Caco-2 (cell line): ENCODE measurements around the genes HERC6 and HERC3.

GRCh38 chr4:88195867-88196356, 37.5 kb upstream of the ABCG2 start:
- PRO-cap, result bidirectional peak, plus-strand start at chr4:88196163, minus-strand start at chr4:88196060
- RRBS, result no CpG with 5 or more reads among the region's 6 CpGs

DNA sequence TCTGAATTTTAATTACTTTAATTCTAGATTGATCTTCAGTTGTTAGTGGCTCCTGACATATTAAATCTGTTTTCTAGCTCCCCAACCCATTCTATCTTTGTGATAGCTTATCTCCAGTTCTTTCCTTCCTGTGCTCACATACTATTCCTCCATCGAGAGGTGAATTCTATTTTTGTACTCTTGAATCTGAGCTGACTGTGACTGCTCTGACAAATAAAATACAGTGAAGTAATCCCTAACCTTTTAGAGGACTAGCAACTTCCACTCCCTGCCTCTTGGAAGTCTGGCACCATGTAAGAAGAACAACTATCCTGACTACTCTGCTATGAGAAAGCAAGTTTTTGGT, 13.3 kb upstream of the PPM1K start:
- PRO-cap, result no peak
- RRBS, result no CpG with 5 or more reads among the region's 1 CpG

DNA sequence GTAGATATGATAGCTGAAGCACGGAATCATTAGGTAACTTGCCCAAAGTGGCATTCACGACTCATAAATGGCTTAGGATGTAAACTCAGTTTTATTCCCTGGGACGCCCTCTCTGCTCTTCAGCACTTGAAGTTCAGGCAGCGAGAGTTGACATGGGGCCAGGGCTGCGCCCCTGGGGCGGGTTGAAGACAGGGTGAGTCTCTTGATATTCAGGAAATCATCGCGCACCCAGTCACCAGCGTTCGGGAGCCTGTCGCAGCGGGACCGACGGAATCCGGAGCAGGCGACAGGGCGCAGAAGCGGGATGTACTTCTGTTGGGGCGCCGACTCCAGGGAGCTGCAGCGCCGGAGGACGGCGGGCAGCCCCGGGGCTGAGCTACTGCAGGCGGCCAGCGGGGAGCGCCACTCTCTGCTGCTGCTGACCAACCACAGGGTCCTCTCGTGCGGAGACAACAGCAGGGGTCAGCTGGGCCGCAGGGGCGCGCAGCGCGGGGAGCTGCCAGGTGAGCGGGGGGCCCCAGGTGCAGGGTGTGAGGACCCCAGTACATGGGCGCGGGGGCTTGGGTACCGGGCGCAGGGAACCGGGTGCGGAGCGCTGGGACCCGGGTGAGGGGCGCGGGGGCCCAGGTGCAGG, at the start of gene HERC6:
TSS of gene HERC6 (plus strand) at position 235 of the 634 bp plus-strand sequence.
- PRO-cap, result unidirectional peak, plus-strand start at position 235 of the sequence; bidirectional peak, plus-strand start at position 431 of the sequence, minus-strand start at position 339 of the sequence
- RRBS, result 7% methylated on average over 8 of the region's 46 CpGs

GRCh38 chr4:88522571-88523412, 784 bp downstream of the PIGY start:
- PRO-cap, result bidirectional peak, plus-strand start at chr4:88523491, minus-strand start at chr4:88523376
- RRBS, result 2% methylated on average over 11 of the region's 40 CpGs

GRCh38 chr4:88592221-88592802, at the start of gene HERC3:
Gene HERC3 (plus strand): TSS chr4:88592480.
- PRO-cap, result bidirectional peak, plus-strand start at chr4:88592483, minus-strand start at chr4:88592308; unidirectional peak, plus-strand start at chr4:88592659
- RRBS, result 4% methylated on average over 29 of the region's 67 CpGs

DNA sequence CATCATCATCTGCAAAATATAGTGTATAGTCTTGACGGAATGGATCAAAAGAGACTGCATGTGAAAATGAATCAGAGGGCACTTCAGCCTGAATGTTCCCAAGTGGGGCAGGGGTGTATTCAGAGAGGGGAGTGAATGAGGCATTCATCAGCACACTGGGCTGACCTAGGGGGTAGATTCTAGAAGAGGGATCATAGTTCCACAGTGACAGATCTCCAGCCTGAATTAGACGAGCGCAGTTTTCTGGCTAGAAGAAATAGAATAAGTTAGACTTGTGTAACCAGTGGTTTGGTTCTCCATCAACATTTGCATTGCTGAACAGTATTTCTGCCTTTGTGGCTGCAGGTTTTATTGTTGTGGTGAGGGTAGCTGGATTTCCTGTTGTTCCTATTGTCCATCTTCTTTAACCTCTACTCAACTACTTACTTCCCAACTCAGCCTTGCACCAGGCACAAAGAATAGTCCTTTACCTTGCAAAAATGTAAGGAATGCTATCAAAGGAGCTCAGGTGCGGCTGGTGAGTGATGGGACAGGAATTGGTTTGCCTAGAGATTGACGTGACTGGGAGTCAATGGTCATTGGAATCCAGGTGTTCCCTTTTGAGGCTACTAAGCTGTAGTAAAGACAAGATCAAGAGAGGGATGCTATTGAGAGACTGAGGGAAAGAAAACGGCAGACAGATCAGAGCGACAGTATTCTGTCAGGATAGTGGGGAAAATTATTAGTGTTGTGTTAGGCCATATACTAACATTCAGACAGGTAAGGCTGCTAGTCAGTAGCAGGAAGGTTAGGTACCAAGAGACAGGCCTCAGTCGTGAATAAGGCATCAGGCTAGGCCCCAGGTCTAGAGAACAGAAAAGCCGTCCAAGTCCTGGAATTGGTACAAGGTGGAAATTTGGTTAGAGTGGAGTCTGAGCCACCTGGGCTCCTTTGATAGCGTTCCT, 50.8 kb downstream of the NAP1L5 start:
- PRO-cap, result no peak
- RRBS, result no CpG with 5 or more reads among the region's 10 CpGs

GRCh38 chr4:88773572-88774576, 76.2 kb upstream of the NAP1L5 start:
- PRO-cap, result no peak
- RRBS, result no CpG with 5 or more reads among the region's 2 CpGs

DNA sequence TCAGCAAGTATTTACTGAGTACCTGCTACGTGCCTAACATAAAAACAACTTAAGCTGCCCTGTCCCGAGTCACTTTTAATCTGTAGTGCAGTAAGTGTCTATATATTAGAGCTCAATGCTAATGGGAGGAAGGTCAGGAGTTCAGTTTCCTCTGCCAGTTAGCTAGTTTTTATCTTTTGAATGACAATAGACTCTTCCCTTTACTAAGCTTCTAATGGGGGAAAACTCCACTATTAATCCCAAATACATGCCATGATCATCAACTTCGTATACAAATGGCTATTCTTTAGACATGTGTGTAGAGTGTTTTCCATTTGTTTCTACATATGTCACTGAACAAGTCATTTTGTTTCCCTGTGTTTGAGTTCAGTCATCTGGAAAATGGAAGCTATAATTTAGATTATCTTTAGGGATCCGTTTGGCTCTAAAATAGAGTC, 118.8 kb upstream of the NAP1L5 start:
- PRO-cap, result no peak
- RRBS, result no CpG with 5 or more reads among the region's 4 CpGs

GRCh38 chr4:89112012-89112796, 871 bp downstream of the TIGD2 start:
- PRO-cap, result bidirectional peak, plus-strand start at chr4:89112504, minus-strand start at chr4:89112382
- RRBS, result no CpG with 5 or more reads among the region's 12 CpGs

DNA sequence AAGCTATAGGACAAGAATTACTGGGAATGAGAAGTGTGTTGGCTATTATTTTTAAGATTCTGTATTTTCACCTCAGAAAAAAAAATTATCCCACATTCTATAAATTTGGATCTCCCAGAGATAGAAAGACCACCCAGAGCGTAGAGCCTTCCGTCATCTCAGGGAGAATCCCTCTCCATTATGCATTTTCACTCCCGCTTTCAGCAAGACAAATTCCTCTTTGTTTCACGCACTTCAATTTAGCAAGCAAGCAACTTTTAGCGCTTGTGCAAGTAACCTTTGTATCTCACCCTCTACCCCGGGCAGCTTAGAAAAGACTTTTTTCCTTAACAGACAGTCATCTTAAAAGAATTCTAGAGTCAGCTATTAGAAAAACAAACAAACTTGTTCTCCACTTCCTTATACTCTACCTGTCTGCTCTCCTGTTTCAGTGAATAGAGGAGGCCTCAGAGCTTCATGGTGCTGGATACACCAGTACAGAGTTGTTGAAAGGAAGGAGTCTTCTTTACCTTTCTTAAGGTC, 12.0 kb downstream of the TIGD2 start:
- PRO-cap, result bidirectional peak, plus-strand start at position 430 of the sequence, minus-strand start at position 182 of the sequence
- RRBS, result no CpG with 5 or more reads among the region's 6 CpGs

GRCh38 chr4:89247864-89248440, 59.6 kb downstream of the GPRIN3 start:
- PRO-cap, result no peak
- RRBS, result no CpG with 5 or more reads among the region's 14 CpGs

DNA sequence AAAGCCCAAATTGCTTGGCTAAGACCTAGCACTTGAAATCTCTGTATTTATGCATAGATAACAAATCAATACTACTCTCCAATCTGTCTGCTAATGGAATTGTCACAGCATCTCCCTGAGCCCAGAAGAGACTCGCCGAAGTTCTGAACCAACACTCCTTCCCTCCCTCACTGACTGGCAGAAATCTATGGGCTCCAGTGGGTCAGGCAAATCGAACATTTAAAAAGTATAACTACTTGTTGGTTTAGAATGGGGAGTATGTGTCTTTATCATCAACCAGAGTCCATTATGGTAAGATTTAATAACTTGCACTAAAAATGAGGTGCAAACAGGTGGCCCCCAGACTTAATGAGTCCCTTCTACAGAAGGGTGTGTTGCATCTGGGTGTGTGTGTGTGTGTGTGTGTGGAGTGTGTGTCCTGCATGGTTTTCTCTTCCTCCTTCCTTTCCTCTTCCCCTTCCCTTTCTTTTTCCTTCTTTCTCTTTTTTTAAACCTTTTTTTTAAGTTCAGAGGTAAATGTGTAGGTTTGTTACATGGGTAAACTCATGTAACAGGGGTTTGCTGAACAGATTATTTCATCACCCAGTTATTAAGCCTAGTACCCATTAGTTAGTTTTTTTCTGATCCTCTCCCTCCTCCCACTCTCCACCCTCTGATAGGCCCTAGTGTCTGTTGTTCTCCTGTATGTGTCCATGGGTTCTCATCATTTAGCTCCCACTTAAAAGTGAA, 53.7 kb downstream of the GPRIN3 start:
- PRO-cap, result no peak
- RRBS, result no CpG with 5 or more reads among the region's 3 CpGs

- PRO-cap, result no peak
These were observed 39.2 kb downstream of the GPRIN3 start for GRCh38 chr4:89268433-89268739.

DNA sequence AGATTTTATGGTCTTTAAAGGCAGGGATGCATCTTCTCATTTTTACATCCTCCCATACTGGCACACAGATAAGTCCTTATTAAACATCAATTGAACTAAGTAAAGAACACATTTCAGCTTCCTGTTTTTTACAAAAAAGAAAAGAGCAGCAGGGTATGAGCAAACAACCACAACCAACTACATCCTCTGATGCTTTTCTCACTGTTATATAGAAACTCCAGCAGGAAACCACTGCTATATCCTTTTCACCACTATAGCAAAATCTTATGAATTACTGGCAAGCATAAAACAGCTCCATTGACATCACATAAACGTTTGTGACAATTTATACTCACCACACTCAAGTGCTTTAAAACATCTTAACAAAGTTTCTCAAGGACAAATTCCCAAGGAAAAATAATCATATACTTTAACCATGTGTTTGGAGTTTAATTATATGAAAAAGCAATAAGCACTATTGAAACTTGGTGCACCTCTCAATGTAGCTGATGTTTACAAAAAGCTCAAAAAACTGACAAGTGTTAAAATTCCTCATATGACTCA, 13.0 kb downstream of the GPRIN3 start:
- PRO-cap, result no peak
- RRBS, result no CpG with 5 or more reads among the region's 1 CpG

DNA sequence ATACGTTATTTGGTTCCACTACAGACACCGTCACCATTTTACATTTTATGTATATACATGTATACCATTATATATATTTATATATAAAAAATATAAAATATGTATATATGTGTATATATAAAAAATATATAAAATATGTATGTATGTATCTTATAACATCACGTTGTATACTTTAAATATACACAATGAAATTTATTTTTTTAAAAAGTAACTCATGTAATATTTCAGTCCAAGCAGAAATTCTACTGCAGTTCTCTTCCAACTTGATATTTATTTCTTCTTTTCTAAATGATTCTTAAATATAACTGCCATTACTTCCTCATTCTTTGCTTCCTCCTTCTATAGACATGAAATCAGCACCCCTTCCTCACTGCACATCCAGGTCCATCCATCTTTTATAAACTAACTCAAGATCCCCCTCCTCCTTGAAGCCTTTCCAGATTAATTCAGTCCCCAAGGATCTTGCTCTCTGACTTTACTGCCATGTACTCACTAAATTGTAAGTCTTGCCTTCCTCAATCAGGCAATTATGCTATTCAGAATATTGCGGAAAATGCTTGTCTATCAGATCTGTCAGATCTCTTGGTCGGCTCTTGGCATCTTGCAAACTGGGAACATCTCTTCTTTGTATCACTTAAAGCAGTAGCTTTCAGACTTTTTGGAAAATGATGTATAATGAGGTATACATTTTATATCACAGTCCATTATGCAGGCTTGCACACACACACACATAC, 3.7 kb downstream of the GPRIN3 start:
- PRO-cap, result no peak
- RRBS, result no CpG with 5 or more reads among the region's 5 CpGs

GRCh38 chr4:90645895-90646356, 518.7 kb downstream of the CCSER1 start:
- PRO-cap, result no peak
- RRBS, result no CpG with 5 or more reads among the region's 3 CpGs

DNA sequence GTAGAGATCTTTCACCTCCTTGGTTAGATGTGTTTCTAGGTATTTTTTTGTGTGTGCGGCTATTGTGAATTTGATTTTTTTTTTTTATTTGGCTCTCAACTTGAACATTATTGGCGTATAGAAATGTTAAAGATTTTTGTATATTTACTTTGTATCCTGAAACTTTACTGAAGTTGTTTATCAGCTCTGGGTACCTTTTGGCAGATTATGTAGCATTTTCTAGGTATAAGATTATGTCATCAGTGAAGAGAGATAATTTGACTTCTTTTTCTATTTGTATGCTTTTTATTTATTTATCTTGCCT, 1015.9 kb downstream of the CCSER1 start:
- PRO-cap, result no peak
- RRBS, result no CpG with 5 or more reads among the region's 2 CpGs

DNA sequence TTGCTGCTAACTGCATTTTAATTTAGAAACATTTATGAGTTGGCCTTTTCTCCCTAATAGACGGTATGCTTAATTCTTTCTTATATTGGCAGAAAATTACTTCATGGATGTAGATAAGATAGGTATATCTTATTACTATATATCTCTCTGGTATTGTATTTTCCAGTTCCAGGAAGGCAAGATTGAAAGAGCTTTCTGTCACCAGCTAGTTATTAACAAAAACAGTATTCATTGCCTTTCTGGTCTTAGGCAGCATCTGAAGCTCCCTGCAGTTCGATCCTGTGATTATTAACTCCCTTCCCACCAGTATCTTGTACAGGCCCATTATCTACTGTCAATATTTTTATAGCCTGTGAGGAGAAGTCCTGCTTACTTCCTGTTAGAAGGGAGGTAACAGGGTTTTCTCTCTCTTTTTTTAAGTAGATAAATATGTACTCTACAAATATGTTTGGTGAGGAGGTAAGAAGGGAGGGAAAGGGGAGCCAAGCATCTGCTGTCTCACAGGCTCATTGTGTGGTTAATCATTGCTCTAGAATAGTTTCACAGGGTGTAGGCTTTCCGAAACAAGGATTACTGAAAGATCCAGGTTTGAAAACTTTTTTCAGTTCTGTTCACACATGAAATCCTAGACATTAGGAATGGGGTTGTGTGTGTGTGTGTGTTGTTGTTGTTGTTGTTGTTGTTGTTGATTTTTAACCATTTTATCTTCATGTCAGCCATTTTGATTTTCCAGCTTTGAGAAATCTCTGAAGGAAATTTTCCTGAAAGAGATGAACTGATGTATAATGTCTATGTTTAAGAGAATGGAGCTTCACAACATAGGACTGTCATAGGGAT, 14.1 kb downstream of the ATOH1 start:
- PRO-cap, result no peak
- RRBS, result no CpG with 5 or more reads among the region's 3 CpGs

DNA sequence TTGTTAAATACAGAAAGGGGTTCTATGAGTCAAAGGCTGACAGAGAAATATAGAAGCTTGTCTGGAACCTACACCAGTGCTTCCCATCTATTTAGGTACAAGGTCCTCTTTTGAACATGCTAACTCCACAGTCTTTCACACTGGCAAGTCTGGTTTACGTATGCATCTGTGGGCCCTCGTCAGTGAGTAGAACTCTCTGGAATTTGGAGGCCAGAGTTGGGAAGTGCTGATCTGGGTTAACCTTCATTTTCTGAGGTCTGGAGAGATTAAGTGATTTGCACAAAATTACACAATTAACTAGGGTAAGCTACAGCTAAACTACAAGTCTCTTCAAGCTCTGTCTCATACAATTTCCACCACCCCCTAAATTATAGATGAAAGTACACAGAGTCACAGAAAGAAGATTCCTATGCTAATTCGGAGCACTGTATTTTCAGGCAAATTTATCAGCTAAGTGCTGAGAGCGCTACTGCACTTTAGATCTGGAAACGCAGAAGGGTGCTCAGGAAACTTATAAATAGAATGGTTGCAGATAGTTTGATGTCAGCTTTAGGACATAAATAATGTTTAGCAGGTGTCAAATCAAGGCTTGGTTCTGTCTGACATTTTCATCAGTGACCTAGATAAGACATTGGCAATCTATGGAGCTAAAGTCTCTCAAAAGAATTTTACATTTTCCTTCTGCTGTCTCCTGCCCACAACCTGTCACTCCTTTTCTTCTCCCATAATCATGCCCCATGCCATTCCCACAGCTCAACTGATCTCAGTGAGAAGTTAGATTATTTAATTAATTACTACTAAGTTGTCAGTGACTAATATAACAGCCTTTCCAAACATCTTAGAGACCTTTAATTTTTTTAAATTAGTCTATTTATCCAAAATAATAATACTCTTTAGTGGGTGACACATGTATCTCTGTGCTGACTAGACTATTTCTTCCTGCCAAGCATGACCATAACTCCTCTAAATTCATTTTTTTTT, 42.9 kb upstream of the PDLIM5 start:
- PRO-cap, result no peak
- RRBS, result no CpG with 5 or more reads among the region's 5 CpGs

GRCh38 chr4:94410062-94410357, 41.7 kb upstream of the PDLIM5 start:
- PRO-cap, result no peak